Sigmoid colon (tissue), 4 donors: ENCODE measurements around a stretch of chr15.

GRCh38 chr15:92803763-92804848 is 96.0 kb upstream of the CHD2 start:
- PRO-cap: bidirectional peak, plus-strand start at chr15:92804213, minus-strand start at chr15:92803928
- RAMPAGE, long total RNA, 4 experiments: no peak in any of the 4 experiments

DNA sequence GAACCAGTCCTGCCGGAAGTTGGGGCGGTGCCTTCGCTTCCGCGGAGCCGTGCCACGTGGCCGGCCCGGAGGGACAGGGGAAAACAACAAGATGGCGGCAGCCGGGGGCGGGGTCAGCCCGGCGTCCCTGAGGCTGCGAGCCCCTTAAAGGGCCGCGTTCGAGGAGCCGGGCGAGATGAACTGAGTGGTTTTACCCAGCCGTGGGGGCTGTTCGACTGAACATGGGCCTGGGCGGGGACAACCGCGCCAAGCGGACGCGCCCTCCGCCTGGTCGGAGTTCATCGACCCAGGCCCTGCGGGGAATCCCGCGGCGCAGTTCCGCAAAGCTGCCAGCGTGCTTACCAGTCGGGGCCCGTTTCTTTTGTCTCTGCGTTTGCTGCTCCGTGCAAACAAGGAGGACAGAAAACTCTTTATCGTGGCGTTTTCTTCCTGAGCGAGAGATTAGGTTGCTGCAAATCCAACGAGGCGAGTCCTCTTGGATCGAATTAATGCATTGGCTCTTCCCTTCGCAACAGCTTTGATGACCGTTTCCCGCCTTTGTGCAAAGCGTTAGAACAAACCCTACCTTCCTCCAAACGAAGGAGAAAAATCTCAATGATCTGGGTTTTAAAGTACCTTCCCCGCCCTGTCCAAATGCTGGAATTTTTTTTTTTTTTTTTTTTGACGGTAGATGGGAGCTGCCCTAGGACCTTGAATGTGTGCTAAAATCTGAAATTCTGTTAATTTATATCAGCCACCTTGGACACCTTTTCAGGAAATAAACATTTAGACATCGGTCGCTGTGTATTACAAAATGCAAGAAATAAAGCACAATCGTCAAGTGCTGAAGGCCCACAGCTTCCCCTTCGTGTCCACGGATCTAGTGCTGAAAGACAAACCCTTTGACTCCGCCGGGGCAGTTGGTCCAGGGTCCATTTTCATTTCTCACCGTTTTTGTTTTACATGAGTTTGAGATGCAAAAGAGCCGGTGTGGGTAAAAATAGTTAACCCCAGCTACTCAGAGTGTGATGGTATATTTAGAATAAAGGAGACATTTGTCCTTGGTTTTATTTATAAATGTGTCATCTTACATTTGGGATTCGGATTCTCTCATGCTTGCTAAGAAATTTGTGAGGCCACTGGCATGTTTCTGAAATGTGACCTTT is 90.4 kb upstream of the CHD2 start:
- PRO-cap: bidirectional peak, plus-strand start at position 60 of the sequence, minus-strand start outside the sequence; bidirectional peak, plus-strand start at position 332 of the sequence, minus-strand start at position 182 of the sequence
- RAMPAGE, long total RNA, 4 experiments: start-site peak on the minus strand in 4 of 4 experiments, centred at positions 488 to 592 of the sequence, 11 to 14 reads per replicate

DNA sequence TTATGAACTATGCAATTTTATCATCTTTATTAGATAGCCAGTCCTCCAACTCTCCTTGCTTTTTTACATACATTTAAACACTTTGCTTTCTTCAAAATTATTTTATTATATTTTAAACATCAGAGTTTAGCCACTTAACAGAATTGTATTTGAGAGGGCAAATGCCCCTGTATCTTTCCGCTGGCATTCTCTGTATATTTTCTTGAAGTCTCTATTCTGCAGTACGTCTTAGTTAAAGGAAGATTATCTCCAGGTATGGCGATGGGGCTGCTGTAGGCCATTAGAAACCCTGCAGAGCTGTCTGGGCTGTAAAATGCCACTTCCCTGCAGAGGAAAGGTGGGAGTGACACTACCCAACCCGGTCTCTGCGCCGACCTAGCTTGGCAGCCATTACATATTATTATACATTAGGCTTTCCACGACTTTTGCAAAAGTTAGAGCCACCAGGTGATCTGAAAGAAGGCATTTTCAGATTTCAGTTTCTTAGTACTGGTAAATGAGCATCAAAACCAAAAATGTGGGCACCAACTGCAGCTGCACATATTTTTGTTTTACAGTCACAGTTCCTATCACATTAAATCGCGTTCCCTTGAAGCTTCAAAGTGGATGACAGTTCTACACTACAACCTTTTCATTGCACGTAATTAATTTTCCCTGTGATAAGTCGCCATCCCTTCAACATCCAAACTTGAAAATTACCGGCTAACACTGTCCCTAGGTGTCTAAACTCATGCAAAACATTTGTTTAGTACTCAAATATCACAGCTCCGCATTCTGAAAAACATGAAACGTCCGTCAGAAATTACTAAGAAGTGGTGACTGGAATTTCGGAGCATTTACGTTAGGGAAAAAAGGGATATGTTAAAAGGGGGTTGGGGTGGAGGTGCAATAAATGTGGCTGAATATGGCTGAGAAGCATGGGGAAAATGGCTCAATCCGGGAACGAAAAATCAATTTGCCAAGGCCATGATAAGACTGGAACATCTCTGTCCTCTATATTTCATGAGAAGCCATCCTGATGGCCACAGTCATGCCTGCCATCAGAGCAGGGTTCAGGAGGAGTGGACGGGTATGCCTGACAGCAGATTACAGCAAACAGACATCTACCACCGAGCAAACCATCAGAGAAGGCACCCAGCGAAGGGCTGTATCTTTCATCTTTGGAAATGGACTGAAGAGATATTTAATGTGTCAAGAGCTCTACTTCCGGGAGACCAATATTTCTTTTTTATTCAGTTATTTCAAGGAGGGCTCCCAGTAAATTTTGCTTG is 81.3 kb upstream of the CHD2 start:
- PRO-cap: no peak
- RAMPAGE, long total RNA, 4 experiments: no peak in any of the 4 experiments

- PRO-cap: no peak
- RAMPAGE, long total RNA, 4 experiments: no peak in any of the 4 experiments
These were observed 13.2 kb upstream of the CHD2 start for GRCh38 chr15:92886501-92887729.

GRCh38 chr15:92923962-92924840 is 24.1 kb downstream of the CHD2 start:
- PRO-cap: no peak
- RAMPAGE, long total RNA, 4 experiments: no peak in any of the 4 experiments

DNA sequence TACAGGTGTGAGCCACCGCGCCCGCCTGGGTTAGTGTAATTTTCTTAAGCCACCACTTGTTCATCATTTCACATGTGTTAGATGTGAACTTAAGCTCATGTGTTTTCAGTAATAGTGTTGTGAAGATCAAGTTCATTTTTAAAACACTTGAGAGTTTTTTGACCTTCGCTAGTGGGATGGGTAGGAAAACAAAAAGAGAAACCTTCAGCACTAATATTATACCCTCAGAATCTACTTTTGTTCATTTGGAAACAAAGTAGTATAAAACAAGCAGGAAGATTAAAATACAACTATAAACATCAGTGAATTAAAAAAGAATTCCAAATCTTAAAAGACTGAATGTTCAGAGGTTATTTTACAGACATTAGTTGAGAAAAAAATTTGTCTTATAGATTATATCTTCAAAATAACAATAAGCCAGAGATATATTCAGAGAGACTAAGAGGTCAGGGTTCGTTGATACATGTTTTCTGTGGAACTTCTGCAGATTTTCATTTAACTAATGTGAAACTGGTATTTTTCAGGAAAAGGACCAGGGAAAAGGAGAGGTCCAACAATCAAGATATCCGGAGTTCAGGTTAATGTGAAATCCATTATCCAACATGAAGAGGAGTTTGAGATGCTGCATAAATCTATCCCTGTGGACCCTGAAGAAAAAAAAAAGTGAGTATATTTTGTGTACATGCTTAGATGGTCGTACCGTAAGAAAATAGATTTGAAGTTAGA is 92.4 kb downstream of the RGMA start:
- PRO-cap: no peak
- RAMPAGE, long total RNA, 4 experiments: no peak in any of the 4 experiments

GRCh38 chr15:93063245-93063885 is 25.6 kb downstream of the RGMA start:
- PRO-cap: no peak
- RAMPAGE, long total RNA, 4 experiments: no peak in any of the 4 experiments

DNA sequence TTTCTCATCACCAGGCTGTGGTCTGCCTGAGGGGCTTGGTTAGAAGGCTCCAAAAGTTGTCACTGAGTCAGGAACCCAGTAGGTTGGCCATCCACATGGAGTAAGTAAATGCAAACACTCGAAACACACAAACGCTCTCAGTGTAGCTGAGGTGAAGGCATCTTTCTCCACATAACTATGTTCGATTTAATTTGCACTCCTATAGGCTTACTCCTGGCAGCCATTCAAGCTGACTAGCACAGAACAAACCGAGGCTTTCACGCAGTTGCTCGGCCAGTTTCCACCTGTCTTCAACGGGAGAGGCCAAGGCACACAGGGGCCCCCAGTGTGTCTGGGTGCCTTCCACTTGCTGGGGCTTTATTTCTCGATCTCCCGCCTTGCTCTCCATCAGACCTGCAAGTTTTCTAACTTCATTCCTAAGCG is 18.9 kb downstream of the RGMA start:
- PRO-cap: no peak
- RAMPAGE, long total RNA, 4 experiments: no peak in any of the 4 experiments

GRCh38 chr15:93072257-93072938 is 16.6 kb downstream of the RGMA start:
- PRO-cap: no peak
- RAMPAGE, long total RNA, 4 experiments: no peak in any of the 4 experiments

- PRO-cap: no peak
- RAMPAGE, long total RNA, 4 experiments: no peak in any of the 4 experiments
These were observed 763 bp upstream of the RGMA start for GRCh38 chr15:93089598-93090349.

- PRO-cap: no peak
- RAMPAGE, long total RNA, 4 experiments: no peak in any of the 4 experiments
These were observed 158.6 kb upstream of the RGMA start for GRCh38 chr15:93247673-93248040.

- PRO-cap: no peak
- RAMPAGE, long total RNA, 4 experiments: no peak in any of the 4 experiments
These were observed 232.9 kb upstream of the RGMA start for GRCh38 chr15:93321752-93322408.

- PRO-cap: no peak
- RAMPAGE, long total RNA, 4 experiments: no peak in any of the 4 experiments
These were observed 156.1 kb upstream of the MCTP2 start for GRCh38 chr15:94075083-94075770.

DNA sequence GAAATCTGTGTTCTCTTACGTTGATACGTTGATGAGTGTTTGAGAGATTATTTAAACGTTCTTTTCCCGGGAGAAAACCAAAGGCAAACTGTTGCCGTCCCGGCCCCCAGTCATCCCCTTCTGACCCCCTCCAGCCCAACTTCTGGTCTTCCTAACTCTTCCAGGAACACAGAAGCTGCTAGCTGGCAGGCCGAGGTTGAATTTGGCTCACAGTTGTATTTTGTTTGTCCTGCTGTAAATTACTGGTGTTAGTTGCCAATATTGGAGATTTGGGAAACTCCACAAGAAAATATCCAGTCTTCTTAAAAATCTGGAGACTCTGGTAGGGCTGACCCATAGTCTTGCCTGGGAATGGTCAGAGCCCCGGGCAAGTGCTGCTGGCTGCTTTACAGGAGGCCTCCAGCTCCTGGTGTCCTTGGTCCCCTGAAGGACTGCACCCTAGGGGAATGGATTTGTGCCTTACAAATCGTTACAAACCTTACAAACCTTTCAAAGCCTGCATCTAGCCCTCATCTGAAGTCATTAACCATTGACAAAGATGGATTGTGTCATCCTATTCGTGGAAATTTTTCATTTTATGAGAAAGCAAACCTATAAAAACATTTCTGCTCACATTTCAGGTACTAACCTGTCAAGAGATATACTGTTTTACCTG is 112.0 kb upstream of the MCTP2 start:
- PRO-cap: no peak
- RAMPAGE, long total RNA, 4 experiments: no peak in any of the 4 experiments

DNA sequence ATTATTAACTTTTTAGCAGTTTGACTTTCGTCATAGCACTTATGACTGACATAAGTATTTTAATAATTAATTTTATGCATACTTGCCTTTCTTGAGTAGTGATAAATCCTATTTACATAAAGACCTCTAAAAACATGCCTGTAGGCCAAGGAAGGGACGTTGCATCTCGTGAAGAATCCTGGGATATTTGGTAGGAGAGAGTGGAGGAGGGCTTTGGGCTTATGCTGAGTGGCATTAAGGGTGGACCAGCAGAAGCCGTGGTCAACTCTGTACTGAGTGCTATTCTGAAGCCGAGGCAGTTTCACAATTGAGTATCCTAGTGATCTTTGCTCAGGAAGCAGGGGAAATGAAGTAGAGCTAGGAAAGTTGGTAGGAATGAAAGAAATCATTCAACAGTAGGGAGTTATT is 24.1 kb downstream of the MCTP2 start:
- PRO-cap: no peak
- RAMPAGE, long total RNA, 4 experiments: no peak in any of the 4 experiments

DNA sequence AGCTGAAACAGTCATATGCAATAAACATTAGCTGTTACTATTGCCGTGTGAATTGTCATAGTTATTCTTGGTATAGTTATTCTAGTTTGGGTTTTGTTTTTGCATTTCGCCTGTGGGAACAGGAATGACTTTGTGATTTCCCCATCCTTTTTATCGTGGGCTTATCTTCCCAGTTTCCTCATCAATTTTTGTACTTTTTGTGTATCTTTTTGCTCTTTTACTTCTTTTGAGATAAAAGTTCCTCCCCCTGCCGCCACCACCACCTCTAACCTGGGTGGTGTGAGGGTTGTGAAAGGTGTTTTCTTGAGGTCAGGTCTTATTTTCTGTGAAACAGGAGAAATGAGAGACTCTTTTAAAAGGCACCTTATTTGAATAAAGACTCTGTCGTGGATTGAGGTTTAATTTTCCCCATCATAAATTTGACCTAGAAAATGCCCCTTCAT is 94.0 kb downstream of the MCTP2 start:
- PRO-cap: no peak
- RAMPAGE, long total RNA, 4 experiments: no peak in any of the 4 experiments

- PRO-cap: no peak
- RAMPAGE, long total RNA, 4 experiments: no peak in any of the 4 experiments
These were observed 131.9 kb downstream of the MCTP2 start for GRCh38 chr15:94363045-94363796.

DNA sequence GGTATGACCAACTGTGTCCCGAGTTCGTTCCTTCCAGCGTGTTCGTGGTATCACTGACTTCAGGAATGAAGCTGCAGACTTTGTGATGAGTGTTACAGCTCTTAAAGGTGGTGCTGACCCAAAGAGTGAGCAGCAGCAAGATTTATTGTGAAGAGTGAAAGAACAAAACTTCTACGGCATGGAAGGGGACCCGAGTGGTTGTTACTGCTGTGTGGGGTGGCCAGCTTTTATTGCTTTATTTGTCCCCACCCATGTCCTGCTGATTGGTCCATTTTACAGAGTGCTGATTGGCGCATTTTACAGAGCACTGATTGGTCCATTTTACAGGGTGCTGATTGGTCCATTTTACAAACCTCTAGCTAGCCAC is 1016.0 kb downstream of the MCTP2 start:
- PRO-cap: no peak
- RAMPAGE, long total RNA, 4 experiments: no peak in any of the 4 experiments

DNA sequence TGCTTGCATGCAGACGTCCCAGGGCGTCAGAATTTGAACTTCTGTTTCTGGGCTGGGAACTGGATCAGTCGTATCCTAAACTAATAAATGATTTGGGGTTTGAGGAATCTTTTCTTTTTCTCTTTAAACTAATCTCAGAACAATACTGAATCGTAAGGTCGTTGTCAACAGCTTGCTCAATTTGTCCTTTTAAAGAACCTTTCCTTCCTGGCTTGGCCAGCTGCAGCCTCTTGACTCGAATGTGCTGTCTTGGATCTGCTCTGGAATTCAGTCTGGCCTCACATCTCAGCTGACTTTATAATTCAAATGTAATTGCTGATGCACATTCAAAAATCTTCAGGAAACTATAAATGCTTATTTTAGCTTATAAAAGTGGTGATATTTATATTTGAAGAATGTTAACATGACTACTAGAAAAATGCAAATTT is 1035.0 kb downstream of the MCTP2 start:
- PRO-cap: unidirectional peak, minus-strand start at position 241 of the sequence
- RAMPAGE, long total RNA, 4 experiments: no peak in any of the 4 experiments

DNA sequence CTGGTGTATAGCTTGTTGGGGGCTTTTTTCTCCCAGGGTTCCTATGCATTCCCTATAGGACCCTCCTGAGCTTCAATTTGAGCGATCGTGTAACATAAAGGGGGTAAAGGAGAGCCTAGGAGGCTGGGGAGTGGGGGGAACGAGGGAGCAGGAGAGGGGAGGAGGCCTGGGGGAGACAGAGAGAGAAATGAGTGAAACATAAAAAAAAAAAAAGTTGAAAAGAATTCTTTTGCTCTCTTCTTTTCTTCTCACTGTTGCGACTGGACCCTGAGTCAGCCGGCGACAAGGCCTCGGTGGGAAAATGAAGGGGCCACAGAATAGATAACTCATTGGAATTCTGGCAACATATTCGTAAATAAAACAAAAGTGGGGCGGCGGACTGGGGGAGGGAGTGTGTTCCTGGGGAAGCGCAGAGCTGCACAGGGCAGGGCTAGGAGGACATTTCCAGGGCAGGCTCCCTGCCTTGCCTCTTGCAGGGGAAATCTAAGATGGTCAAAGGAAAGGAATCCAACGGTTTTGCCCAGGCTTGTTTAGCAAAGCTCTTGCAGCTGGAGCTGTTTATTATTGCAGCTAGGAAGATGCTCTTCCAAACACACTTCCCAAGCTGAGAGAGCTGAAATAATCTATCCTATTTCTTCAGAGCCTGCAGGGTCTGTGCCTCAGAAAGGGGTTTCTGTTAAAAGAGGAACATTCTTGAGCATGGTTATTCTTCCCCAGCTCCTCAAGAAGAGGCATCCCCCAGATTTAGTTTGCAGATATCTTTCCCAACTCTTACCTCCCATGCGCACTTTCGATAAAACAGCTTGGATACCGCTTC is 1042.8 kb upstream of the NR2F2 start:
- PRO-cap: no peak
- RAMPAGE, long total RNA, 4 experiments: no peak in any of the 4 experiments